ENCODE measurements around a stretch of chr3.

DNA sequence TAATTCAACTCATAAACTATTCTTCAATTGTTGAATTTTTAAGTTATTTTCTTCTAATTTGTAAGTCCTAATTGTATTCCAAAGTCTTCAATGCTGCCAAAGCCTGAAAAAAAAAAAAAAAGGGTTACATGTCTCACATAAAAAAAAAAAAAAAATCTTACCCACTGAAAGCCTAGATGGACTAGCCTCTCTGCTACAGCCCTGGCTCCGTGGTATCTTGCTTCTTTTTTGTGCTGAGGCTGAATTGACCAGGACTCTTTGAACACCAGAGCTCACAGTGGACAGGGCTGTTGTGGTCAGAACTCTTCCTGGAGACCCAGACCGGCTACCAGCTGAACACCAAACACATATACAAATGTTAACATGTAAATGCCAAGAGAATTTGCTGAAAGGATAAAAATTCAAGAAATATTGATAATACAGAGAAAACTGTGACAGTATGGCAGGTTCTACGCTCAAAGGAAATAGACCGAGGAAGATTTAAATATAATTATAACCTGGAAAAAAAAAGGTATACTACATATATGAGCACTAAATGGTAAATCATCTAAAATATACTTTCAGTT is 133.4 kb downstream of the CLASP2 start:
- PRO-cap, 2 experiments, result no peak in any of the 2 experiments

GRCh38 chr3:33592999-33593717 is 124.9 kb downstream of the CLASP2 start:
- PRO-cap, 2 experiments, result no peak in any of the 2 experiments

- PRO-cap, 2 experiments, result no peak in any of the 2 experiments
Observed at GRCh38 chr3:33598255-33599168, 119.5 kb downstream of the CLASP2 start.

GRCh38 chr3:33917756-33918424 is 119.5 kb downstream of the PDCD6IP start:
- PRO-cap, 2 experiments, result no peak in any of the 2 experiments

- PRO-cap, 2 experiments, result no peak in any of the 2 experiments
Observed at GRCh38 chr3:36432967-36433404, 52.7 kb downstream of the STAC start.

DNA sequence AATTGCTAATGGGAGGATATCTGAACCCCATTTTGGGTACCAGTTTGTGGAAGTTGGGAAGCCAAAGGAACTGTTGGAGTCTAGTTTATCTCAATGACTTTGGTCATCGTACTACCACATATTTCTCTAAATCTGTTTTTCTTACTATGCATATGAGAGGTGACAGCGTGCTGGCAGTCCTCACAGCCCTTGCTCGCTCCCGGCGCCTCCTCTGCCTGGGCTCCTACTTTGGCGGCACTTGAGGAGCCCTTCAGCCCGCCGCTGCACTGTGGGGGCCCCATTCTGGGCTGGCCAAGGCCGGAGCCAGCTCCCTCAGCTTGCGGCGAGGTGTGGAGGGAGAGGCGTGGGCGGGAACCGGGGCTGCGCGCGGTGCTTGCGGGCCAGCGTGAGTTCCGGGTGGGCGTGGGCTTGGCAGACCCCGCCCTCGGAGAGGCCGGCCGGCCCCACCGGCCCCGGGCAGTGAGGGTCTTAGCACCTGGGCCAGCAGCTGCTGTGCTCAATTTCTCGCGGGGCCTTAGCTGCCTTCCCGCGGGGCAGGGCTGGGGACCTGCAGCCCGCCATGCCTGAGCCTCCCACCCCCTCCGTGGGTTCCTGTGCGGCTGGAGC is 72.8 kb downstream of the STAC start:
- PRO-cap, 2 experiments, result no peak in any of the 2 experiments

- PRO-cap, 2 experiments, result no peak in any of the 2 experiments
Observed at GRCh38 chr3:37048054-37049006, 55.0 kb downstream of the MLH1 start.

DNA sequence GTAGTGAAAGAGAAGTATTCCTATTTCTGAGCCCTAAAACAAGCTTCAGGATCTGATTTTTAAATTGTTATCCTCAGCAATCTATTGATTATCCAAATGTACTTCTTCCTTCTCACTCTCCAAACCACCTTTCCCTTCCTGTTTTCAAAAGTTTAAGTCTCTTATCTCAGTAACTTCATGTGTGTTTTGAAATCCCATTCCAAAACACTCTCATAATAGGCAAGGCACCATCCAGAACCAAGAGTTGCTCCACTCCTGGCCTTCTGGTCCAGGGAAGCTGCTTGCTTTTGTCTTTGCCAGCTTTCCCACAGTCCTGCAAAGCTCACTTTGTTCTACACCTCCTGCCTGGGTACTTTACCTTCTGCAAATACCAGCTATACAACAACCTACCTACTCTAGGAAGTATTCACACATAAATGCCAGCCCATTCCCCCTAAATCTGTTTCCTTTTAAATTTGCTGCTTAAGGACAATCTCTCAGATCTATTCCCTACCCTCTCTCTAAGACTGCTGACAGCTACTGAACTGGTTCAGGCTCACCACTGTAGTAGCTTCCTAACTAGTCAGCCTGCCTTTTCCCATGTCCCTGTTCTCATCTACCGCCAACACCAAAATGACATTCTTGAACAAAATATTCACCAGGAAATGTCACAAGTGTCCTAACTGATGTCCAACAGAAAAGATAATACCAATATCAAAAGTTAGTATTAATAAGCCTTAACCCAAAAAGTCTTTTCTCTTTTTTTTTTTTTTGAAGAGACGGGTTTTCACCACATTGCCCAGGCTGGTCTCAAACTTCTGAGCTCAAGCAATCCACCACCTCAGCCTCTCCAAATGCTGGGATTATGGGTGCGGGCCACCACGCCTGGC is 63.7 kb downstream of the MLH1 start:
- PRO-cap, 2 experiments, result no peak in any of the 2 experiments

GRCh38 chr3:37146915-37147328 is 27.5 kb downstream of the LRRFIP2 start:
- PRO-cap, 2 experiments, result no peak in any of the 2 experiments

- PRO-cap, 2 experiments, result no peak in any of the 2 experiments
Observed at GRCh38 chr3:37180900-37181602, 6.7 kb upstream of the LRRFIP2 start.

GRCh38 chr3:37229513-37230188 is 13.4 kb upstream of the GOLGA4 start:
- PRO-cap, 2 experiments, result peak in 2 of 2 experiments; most common plus-strand start chr3:37229946 (in 1); most common minus-strand start chr3:37229731 (in 1)

DNA sequence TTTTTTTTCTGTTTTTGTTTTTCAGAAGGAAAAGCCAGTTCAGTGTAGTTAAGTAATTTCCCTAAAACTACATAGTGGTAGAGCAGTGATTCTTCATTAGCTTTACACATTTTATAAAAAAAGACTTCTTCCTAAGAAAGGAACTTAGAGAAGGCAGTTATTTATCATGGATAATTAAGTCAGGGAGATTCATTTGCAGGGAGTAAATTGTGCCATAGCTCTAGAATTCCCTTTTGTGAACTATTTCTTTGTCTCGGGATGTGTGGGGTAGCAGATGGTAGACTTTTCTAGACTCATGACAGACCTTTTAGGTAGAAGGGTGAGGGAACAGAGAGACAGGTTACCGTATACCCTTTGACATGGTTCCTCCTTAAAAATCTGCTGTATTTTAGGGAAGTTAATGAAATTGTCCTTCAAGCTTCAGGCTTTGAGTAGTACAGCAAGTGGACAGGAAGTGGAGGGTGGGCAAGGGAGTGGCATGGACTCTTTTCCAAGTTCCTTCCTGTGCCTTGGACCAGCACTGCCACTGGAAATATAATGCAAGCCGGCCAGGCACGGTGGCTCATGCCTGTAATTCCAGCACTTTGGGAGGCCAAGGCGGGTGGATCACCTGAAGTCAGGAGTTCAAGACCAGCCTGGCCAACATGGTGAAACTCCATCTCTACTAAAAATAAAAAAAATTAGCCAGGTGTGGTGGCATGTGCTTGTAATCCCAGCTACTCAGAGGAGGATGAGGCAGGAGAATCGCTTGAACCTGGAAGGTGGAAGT is 87.3 kb downstream of the GOLGA4 start:
- PRO-cap, 2 experiments, result no peak in any of the 2 experiments

- PRO-cap, 2 experiments, result no peak in any of the 2 experiments
Observed at GRCh38 chr3:37417247-37417609, 34.7 kb upstream of the ITGA9 start.

DNA sequence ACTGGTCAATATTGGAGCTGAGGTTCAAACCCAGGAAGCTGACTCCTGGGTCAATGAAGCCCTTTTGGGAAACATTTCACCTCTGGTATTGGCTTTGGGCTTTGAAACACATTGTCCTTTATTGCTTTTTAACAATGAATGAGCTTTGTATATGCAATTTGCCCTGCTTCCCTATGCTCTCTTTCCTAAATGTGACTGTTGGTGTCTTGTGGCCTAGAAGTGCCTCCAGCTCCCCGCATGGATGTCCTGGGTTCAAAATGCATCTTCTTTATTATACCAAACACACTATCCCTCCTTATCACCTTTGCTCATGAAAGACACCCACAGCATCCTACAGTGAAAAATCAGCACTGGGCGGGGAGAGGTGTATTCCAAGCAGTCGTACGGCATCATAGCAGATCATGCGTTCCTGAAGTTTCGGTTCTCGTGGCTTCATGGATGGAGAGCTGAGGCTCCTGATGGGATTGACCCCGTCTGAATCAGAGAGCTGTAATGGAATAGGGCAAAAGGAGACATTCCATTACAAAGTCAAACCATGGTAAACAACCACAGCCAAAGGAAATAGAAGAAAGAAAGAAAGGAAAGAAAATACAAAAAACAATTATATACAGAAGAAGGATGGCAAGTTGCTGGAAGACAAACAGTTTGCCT is 19.4 kb upstream of the ITGA9 start:
- PRO-cap, 2 experiments, result no peak in any of the 2 experiments

- PRO-cap, 2 experiments, result no peak in any of the 2 experiments
Observed at GRCh38 chr3:37588698-37589331, 136.9 kb downstream of the ITGA9 start.

GRCh38 chr3:37862673-37862921 is 917 bp downstream of the CTDSPL start:
- PRO-cap, 2 experiments, result no peak in any of the 2 experiments

- PRO-cap, 2 experiments, result no peak in any of the 2 experiments
Observed at GRCh38 chr3:37885026-37885775, 23.5 kb downstream of the CTDSPL start.

GRCh38 chr3:37961615-37962154 is 28.9 kb upstream of the VILL start:
- PRO-cap, 2 experiments, result no peak in any of the 2 experiments

GRCh38 chr3:37964266-37965255 is 26.0 kb upstream of the VILL start:
- PRO-cap, 2 experiments, result no peak in any of the 2 experiments

- PRO-cap, 2 experiments, result peak in 1 of 2 experiments; most common plus-strand start chr3:37991624 (in 1); most common minus-strand start chr3:37991243 (in 1)
Observed at GRCh38 chr3:37990974-37991866, 634 bp downstream of the VILL start.

Data from Colon Carcinoma Metastatic in the Brain (tissue), 2 donors.